NALM6 (cell line): ENCODE measurements around the gene DNAJA2.

DNA sequence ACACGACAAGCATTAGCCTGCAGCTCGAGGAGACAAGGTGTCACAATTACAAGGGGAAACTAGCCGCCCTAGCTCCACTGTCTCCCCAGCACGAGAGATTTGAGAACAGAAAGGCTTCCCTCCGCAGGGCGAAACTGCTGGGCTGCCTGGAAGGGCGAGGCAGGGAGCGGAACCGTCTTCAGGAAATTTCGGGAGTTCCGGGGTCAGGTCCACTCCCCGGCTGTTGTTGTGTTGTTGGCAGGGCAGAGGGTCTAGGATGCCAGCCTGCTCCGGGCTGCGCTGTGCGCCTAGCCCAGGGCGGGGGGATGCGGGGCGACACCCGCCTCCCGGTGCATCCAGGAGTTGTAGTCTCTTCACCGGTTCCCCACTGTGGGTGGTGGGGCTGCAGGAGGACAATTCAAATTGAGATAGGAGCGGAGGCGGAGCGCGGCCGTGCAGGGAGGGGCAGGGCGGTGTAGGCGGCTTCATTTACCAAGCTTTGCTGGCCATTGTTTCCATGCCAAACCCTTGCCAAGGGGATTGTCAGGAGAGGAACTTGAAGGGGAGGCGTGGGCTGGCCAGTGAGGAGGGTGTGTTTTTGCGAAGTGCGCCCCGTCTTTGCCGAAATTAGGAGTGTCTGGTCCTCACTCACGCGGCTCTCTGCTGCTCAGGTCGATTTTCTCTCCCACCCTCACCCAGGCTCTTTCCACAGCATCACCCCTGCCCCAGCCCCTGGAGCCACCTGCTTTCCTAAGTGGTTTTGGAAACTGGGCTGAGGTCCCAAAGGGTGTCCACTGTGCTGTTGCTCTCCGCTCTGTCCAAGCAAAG lies 2047.5 kb downstream of the TP53TG3F start:
- PRO-cap = no peak

DNA sequence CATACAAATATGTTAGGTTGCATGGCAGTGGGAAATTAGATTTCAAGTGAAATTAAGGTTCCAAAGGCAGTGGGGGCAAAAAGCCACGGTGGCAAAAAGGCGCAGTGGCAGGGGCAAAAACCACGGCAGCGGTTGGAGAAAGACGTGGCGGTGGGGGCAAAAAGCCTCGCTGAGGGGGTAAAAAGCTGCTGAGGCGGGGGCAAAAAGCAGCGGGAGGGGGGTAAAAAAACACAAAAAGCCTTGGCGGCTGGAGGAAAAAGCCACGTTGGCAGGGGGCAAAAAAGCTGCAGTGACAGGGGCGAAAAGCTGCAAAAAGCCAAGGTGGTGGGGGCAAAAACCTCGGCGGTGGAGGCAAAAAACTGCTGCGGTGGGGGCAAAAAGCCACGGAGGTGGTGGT lies 194.1 kb downstream of the SHCBP1 start:
- PRO-cap = no peak

- PRO-cap = no peak
These were observed 16.0 kb downstream of the MYLK3 start for GRCh38 chr16:46732112-46732597.

DNA sequence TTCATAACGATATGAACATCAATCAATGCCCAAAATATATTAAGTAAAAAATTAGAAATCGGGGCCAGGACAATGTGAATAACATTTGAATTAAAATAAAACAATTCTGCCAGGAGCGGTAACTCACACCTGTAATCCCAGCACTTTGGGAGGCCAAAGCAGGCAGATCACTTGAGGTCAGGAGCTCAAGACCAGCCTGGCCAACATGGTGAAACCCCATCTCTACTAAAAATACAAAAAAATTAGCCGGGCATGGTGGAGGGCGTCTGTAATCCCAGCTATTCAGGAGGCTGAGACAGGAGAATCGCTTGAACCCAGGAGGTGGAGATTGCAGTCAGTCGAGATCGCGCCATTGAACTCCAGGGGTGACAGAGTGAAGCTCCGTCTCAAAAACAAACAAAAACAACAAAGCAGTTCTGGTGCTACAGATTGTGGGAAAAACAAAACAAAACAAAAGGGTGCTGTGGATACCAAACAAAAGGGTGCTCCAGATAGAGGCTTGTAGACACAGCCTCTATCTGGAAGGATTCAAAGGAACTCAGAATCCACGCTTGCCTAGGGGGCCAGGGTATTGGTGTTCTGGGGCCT lies 2.7 kb downstream of the MYLK3 start:
- PRO-cap = no peak

DNA sequence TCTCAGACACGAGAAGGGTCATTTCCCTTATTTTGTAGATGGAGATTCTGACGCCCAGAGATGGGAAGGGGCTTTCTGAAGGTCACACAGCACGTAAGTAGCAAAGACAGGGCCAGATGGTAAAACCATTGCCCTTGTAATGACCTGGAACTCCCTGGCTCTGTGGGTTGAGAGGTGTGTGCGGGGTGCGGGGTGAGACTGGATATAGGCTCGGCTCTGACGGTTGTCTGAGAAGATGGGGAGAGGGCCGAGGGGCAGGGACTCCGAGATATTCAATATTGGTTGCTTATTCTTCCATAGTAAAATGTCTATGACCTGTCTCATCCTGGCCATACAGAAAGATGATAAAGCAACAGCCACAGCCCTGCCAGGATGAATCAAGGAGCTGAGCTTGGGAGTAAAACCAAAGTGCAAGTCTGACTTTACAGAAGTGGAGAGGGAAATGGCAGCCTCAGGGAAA lies 10.5 kb upstream of the MYLK3 start:
- PRO-cap = no peak

GRCh38 chr16:46932700-46933309 lies 40.7 kb downstream of the DNAJA2 start:
- PRO-cap = bidirectional peak, plus-strand start at chr16:46933089, minus-strand start at chr16:46932928

DNA sequence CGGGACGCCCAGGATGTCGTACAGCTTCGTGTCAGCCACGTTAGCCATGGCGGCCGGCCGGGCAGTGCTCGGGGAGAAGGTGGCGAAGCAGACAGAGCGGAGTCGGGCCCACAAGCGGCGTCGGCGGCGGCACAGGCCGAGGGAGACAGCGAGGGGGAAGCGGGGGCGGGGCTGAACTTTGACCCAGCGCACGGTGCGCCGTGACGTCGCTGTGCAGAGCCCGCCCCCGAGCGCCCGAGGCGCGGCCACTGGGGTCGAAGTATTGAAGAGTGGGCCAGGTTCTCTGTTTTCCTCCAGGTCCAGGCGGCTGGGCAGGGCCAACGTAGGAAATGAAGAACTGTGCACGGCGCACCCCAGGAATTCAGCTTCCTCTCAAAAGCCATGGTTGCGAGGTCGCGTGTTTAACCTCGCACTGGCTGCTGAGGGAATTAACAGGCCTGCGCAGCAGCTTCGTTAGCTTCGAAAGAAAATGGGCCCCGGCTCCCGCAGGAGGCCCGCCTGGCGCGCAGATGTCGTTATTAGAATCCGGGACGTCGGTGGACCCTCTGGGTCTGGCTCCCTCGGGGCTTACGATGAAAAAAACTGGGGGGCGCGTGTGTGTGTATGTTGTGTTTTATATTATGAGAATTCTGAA lies at the start of gene DNAJA2:
Gene DNAJA2 (minus strand): TSS at position 150 of the 634 bp plus-strand sequence.
- PRO-cap = bidirectional peak, plus-strand start at position 248 of the sequence, minus-strand start at position 147 of the sequence

DNA sequence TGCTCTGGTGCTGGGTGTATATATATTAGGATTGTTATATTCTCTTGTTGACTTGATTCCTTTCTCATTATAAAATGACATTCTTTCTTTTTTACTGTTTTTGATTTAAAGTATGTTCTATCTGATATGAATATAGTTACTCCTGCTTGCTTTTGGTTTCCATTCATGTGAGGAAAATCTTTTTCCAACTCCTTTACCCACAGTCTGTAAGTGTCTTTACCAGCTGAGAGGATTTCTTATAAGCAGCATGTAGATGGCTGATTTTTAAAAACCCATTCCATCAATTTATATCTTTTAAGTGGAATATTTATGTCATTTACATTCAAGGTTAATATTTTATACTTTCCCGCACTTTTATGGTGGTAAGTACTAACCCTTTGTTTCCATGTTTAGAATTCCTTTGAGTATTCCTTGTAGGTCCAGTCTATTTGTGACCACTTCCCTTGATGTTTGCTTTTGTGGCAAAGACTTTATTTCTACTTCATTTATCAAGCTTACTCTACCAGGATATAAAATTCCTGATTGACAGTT lies 153.4 kb upstream of the NETO2 start:
- PRO-cap = no peak

GRCh38 chr16:47359504-47359997 lies 101.3 kb downstream of the ITFG1 start:
- PRO-cap = no peak

GRCh38 chr16:47698133-47698711 lies 237.1 kb downstream of the PHKB start:
- PRO-cap = no peak

DNA sequence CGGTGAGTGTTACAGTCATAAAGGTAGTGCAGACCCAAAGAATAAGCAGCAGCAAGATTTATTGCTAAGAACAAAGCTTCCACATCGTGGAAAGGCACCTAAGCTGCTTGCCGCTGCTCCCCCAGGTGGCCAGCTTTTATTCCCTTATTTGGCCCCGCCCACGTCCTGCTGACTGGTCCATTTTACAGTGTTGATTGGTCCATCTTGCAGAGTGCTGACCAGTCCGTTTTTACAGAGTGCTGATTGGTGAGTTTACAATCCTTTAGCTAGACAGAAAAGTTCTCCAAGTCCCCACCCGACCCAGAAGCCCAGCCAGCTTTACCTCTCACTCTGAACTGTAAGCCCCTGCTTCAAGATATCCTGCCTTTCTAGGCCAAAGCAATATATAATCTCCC lies 227.7 kb downstream of the ABCC12 start:
- PRO-cap = no peak

- PRO-cap = no peak
These were observed 6.1 kb upstream of the LONP2 start for GRCh38 chr16:48238054-48238425.

GRCh38 chr16:48342363-48343462 lies 42.5 kb downstream of the SIAH1 start:
- PRO-cap = no peak

- PRO-cap = no peak
These were observed 23.4 kb downstream of the SIAH1 start for GRCh38 chr16:48361541-48362398.

DNA sequence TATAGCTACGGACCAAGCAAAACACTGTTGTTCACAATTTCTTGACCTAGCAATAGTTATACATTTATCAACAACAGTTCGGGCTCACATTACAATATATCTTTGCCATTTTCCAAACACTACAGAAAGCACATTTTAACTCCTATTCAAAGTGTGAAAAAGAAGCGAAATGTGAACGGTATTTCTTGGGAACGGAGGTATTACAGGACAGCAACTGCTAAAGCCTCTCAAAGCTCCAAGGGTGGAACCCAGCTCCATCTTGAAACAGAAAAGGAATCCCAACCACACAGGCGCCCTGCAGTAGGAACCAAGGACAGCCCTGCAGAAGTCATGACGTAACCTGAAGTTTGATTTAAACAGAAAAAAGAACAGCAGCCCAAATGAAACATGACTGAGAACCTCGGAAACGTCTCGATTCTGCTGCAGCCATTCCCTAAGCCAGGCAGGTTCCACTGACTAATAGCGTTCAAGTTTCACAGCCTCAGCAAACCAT lies 20.3 kb downstream of the SIAH1 start:
- PRO-cap = no peak

- PRO-cap = bidirectional peak, plus-strand start at chr16:48536373, minus-strand start at chr16:48536377
These were observed 73.6 kb downstream of the N4BP1 start for GRCh38 chr16:48536281-48536780.

DNA sequence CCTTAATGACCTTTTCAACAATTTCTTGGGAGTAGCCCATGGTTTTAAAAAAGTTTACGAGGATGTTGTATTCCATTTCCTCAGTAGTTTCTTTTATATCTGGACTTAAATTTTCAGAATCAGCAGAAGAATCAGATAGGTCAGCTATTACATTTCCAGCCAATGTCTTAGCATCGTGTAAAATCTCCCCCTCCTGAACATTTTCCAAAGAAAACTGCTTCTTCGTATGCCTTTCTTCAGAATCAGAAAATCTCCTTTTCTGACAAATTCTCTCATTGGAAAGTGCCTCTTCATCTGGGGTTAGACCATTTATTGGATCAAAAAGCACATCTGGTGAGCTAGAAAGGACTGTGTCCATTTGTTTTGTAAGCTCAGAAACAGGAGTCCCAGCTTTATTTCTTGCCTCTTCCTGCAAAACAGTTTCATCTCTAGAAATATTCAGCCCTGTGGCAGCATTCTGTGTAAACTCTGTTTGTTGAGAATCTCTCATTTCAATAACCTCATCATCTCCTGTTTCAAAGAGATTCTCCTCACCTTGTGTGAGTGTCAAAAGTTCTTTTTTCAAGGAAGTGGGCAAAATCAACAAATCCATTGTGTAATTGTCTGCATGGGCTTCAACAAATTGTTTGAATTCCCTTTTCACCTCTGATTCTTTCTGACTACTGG lies 48.3 kb downstream of the N4BP1 start:
- PRO-cap = no peak

DNA sequence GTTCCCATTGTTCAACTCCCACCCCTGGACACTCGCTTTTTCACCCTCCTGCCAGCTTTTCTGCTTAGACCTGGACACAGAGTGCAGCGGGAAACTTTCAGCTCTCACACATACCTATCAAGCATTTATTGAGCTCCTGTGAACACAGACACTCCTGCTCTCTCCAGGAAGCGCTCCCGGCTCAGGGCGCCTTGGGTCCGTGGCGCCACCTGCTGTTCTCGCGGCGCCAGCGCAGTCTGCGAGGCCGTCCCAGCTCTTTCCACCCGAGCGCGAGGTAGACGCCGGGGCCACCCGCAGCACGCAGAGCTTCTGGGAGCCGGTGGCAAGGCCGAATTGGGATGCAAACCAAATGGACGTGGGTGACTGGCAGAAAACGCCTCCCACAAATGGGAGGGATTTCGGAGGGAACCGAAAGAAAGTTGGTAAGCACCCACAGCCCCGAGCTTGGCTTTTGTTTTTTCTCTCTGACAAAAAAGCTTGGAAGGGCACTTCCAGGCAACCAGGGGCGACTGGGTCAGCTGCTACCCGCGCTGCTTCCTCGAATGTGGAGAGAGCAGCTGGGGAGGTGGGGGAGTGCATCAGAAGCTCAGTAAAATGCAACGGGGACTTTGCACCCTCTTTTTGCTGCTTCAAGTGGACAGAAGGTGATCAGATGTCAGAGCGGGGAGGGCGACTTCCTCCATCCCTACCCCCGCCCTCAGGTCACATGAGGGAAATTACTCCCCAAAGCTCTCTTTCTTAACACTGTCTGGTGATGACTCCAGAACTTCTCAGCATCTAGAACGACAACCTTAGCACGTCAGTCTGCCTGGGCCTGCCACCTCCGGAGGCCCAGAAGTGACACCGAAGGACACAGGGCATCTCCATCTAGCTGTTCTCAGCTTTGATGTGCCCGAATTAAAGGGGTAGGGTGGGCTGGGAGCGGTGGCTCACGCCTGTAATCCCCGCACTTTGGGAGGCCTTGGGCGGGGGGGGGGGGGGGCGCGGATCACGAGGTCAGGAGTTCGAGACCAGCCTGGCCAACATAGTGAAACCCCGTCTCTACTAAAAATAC lies 13.5 kb upstream of the N4BP1 start:
- PRO-cap = bidirectional peak, plus-strand start at position 294 of the sequence, minus-strand start at position 311 of the sequence; unidirectional peak, minus-strand start at position 641 of the sequence; unidirectional peak, minus-strand start at position 839 of the sequence

- PRO-cap = no peak
These were observed 183.5 kb downstream of the C16orf78 start for GRCh38 chr16:49557097-49557576.

DNA sequence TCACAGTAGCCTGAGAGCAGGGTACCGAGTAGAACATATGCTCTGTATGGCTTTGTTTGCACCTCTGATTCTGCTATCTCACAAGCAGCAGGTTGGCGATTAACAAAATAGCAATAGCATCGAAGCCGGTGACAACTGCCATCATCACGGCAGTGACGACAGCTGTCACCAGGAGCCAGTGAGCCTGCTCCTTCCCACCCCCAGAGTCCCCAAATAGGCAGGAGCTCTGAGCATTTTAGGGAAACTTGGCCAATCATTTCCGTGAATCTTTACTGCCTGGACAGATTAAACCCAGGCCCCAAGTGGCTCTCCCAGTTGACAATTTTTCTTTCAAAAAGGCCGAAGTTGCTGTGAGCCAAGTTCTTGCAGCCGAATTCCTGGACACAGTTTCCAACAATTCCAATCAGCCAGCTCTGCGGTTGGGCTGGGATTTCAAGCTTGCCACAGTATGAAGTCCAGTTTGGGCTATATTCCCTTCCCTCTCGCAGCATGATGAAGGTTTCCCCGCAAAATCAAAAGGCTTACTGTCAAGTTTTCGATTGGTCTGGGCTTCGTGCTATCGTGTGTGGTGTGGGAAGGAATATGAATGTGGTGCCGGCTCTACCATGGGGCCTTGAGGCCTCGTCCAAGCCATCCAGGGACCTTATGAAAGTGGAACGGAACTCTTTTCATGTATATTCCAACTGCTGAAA lies 186.6 kb downstream of the C16orf78 start:
- PRO-cap = no peak